ENCODE data around the genes ESM1 and GZMA.

DNA sequence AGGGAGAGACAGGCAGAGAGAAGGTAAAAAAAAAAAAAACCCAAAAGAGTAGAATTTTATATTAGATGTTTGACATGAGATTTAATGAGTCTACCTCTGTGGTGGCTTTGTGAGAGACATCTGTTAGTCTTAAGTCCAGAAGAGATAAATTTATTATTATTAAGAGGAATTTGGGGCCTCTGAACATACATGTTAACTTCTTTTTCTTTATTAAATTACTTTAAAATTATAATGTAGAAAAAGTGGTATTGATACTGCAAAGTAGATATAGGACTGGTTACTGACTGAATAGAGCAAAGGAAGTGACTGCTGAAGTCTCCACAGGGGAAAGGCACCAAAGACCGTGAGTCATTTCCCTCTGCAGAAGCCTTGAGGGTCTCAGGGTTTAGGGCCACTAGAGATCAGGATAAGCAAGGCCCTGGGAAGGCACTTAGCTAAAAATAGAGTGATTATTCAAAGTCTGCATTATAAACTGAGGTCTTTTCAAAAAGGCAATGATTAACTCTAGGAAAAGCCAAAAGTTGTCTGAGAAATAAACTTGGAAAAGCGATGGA is 44.8 kb upstream of the ITGA1 start:
- PRO-cap = no peak

DNA sequence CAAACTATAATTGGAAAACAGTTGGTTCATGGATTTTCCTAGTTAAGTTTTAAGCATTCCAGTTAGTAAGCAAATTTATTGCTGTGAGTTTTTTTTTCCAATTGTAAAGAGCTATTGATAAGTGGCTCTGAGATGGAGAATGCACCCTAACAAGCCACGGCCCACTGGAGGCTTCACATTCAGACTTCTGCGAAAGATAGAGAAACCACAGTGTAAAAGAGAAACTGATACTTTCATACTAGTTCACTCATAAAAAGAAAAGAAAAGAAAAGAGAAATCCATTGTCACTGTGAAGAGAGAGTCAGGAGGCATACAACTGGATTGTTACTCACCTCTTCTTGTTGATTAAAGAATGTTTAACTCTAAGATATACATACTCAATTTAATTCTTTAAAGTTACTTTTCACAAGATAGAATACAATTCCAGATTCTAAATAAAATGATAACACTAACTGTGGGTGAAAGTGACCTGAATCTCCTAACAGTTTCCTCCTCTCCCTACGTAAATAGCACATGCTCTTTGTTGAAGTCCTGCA is 16.0 kb upstream of the ITGA1 start:
- PRO-cap = no peak

DNA sequence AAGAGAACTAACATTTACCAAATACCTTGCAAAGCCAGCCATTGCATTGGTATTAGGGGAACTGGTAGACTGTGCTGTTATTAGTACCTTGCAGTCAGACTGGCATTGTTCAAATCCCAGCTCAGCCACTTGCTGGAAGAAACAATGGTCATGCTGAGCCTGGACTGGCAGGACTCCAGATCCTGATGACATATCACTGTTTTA is 26.1 kb downstream of the ITGA1 start:
- PRO-cap = no peak

DNA sequence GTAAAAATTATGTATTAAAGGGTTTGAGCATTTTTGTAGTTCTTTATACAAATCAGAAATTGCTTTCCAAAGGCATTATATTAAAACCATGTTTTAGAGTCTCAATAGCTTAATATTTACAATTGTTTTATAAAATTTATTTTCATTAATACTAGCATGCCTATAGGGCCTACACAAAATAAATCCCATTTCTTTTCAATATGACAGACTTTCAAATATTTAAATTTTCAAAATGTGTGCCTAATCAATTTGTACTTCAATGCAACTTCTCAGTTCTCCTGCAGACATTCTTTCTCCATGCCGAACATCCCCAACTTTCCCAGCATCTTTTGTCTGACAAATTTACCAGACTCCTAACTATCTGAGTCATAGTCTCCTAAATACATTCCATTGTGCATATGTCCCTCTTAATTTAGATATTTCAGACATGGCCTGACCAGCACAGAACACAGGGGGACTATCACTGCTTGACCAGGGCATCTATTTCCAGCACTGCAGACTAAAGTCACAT is 71.8 kb downstream of the ITGA1 start:
- PRO-cap = no peak

GRCh38 chr5:52909947-52910577 is 79.1 kb upstream of the ITGA2 start:
- PRO-cap = no peak

- PRO-cap = no peak
These were observed 46.9 kb downstream of the ITGA2 start for GRCh38 chr5:53036055-53036411.

- PRO-cap = no peak
These were observed 167.3 kb upstream of the MOCS2 start for GRCh38 chr5:53276837-53277279.

DNA sequence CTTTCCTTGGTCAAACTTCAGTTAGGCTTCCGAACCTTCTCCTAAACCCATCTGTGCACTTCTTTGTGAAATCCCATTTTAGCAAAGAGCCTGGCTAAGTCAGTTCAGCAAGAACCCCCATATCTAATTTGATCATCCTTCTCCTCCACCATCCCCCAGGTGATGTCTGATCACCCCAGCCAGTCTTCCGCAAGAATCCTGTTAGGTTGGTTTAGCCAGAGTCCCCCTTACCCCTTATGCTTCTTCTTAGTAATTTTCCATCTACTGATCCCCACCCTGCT is 109.1 kb downstream of the ARL15 start:
- PRO-cap = no peak

- PRO-cap = no peak
These were observed 42.1 kb downstream of the ARL15 start for GRCh38 chr5:54268084-54268839.

- PRO-cap = no peak
These were observed 9.1 kb downstream of the SNX18 start for GRCh38 chr5:54526470-54527281.

DNA sequence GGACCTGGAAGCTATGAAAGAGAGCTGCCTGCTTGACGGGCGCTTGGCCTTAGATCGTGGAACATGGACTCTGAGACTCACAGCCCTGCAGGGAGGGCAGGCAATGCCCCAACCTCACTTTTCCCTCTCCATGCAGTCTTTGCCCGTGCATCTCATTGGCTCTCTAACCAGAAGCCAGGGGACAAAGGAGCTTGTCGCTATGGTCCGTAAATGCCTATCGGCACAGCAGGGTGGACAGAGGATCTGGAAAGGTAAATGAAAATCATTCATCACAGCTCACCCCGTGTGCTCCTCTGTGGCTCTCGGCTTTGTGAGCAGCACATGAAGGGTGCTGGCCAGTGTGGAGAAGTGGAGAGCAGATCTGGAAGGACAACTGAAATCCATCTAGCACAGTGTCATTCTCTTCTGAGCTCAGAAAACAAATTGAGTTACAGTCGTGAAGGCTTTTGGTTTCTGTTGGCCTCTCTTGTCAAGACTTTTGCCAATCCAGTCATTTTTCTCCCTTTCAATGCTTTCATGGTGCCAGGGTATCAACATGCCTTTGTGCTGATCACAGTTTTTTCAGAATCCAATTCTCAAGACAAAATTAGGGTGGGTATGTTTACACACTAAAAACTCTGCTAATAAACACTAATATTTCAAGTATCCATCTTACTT is 186.2 kb downstream of the SNX18 start:
- PRO-cap = no peak

DNA sequence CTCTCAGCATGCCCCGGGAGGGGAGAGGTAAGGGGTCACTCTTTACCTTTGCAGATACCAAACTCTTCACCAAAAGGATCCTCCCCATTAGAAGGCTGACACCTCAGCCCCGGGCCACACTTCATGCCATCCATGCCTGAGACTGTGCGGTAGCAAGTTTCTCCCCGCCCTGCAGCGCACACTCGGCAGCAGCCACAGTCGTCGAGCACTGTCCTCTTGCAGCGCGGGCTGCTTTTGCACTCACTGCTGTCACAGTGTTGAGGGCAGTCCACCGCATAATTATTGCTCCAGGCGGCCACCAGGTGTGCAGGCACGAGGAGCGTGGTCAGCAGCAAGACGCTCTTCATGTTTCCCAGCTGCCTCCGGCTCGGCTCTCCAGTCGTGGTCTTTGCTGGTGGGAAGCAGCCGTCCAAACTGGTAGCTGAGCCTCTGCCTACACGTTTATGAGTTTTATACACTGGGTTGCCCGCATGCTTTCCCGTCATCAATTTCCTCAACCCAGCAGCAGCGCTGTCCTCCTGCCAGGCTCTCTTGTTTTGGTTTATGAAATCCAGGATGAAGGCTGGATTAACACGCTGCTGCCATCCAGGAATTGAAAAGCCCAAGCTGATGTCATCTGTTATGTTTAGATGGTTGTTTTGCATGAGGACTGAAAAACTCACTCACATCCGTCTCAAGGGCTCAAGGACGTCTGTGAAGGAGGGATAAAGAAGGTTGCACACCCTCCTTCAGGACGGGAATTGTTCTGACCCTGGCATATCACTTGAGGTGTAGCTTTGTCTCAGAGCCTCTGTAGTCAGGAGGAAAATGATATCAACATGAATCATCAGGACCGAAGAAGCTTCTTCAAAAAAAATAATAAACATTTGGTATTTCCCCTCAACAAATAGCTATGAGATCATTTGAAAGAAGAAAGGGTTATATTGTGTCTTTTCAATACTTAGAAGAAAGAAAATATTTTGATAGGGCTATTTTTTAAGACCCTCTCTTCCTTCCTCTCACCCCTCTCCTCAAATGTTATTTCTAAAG is at the start of gene ESM1:
Gene ESM1, minus strand, starts transcription at position 423 of the 1,029 bp plus-strand sequence.
- PRO-cap = no peak

DNA sequence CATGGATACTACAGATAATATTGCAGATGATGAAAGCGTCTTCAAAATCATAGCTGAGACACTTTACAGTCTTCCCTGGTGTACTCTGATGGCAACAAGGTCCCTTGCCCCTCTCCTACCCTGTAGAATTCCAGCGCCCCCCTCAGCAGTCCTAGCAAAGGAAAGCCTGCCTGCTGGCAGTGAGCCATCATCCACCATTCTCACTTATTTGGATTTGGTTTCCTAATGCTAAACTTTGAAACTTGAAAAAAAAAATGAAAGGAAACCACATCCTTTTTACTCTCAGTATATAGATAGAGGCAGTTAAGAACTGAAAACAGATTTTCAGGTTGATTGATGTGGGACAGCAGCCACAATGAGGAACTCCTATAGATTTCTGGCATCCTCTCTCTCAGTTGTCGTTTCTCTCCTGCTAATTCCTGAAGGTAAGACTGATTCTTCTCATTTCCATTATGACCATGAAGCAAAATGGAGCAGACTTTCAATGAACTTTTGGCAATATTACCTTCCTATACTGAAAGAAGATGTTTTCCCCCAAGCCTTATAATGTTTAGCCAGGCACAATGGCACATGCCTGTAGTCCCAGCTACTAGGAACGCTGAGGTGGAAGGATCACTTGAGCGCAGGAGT is at the start of gene GZMA:
Gene GZMA, plus strand, starts transcription at position 319 of the 630 bp plus-strand sequence.
- PRO-cap = no peak

- PRO-cap = no peak
These were observed 13.4 kb upstream of the GPX8 start for GRCh38 chr5:55146608-55146987.

DNA sequence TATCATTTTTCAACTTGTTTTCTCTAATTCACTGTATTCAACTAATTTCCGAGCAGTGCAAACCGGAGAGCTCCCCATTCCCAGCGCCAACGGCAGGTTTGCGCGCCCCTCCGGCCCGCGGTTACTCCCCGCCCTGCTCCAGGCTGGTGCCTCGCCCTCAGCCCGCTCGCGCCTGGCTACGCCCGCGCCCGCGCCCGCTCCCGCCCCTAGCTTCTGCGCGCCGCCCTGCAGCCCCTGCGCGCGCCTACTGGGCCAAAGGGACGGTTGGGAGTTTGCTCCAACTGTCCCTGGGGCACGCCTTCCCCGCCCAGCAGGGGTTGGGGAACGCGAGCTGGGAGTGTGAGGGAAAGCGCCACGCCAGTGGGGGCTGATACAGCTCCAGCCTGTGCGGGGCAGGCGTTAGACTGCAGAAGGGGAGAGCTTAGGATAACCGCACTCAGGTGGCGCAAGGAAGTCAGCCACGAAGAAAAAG is 3.4 kb upstream of the CDC20B start:
- PRO-cap = no peak

DNA sequence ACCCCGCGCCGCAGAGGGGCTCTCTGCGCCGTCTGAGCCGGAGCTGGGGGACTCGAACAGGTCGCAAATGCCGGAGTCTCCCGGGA is 278 bp downstream of the CCNO start:
- PRO-cap = no peak

DNA sequence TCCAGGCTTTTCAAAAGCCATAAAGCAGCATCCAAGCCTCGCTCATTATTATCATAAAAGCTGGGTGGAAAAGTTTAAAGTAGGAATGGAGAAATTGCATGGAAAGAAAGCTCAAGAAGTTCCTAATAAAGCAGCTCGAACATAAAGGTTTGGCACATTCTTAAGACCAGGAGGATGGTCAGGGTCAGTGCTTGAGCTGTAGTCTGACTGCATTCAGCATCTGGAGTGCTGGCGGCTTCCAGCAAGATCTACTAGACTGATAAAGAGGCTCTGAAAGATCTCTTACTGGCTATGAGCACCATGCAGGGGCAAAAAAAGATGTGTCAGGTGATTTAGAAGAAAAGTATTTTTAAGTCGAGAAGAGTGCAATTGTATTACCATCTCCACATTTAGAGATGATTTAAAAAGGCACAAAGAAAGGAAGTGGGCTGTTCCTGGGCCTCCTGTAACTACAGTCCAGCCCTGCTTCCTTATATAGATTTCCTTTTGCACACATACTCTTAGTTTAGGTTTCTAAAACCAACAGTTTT is 65.7 kb upstream of the PLPP1 start:
- PRO-cap = no peak

- PRO-cap = no peak
These were observed 75.7 kb upstream of the PLPP1 start for GRCh38 chr5:55610526-55610871.

GRCh38 chr5:55821794-55822289 is 29.3 kb upstream of the IL31RA start:
- PRO-cap = no peak

- PRO-cap = no peak
These were observed 61.4 kb downstream of the IL6ST start for GRCh38 chr5:55933401-55933800.

Data from progenitor cell of endocrine pancreas (in vitro differentiated cells).